SUDHL5 (cell line): Measurements from ENCODE around the gene LXN.

DNA sequence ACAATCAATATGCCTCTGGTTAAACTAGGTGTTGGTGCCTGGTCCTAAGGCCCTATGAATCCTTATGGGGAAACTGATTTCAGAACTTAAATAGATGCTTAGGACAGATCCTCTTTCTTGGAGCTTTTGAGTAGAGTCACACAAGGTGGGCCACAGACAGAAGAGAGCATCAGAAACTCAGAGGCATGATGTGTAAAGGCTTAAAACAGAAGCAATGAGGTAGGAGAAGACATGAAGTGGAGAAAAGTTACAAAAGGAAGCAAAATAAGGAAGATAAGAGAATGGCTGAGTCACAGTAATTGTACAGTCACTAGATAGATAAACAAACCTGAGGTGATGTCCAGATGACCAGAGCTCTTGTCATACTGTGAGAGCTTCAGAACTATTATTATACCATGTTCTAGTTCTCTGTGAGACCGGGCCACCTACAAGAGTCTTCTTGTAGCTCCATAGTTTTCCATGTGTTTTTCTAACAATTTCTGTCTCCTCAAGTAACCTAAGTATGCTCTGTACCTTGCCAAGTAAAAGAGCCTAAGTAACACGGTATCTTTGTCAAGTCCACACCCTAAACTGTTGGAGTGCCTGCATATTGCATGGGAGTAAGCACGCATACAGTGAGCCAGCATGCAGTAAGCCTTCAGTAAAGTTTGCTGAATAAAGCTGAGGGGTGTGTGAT is 44.5 kb upstream of the LEKR1 start:
- PRO-cap = no peak

DNA sequence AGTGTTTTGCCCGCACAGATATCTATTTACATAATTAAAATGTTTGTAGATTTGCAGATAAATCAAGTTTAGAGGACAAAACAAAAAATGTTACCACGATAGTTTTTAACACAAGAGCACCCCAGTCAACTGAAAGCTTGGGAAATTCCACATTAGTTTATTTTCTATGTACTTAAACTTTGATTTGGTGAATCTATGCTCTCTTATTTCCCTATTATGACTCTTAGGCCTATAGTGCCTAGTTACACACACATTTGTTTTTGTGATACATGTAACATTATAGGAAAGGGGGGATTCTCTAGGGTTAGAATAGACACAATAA is 8.5 kb upstream of the LEKR1 start:
- PRO-cap = no peak

GRCh38 chr3:156821841-156822354 is 4.3 kb upstream of the LEKR1 start:
- PRO-cap = no peak

DNA sequence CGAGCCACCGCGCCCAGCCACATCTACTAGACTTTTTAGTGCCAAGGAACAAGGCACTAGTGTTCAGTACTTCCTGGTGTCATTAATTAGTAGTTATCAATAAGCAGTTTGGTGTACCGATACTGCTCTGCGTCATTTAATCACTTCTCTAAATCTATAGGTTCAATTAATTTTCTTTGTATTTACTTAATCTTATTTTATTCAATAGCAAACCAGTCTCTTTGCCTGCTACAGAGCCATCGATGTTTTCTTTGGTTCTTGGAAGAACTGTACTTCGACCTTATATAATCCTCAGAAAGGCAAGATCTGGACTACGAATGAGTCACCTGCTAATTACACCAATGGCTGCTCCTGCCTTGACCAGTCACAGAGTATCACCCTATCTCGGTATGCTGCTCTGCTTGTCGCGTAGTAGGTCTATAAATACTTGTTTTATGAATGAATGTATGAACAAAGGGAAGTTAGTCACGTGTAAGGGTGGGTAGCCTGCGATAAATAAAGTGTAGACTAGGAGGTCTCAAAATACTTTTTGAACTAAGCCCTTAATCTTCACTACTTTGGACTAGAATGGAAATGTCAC is 788 bp upstream of the LEKR1 start:
- PRO-cap = no peak

DNA sequence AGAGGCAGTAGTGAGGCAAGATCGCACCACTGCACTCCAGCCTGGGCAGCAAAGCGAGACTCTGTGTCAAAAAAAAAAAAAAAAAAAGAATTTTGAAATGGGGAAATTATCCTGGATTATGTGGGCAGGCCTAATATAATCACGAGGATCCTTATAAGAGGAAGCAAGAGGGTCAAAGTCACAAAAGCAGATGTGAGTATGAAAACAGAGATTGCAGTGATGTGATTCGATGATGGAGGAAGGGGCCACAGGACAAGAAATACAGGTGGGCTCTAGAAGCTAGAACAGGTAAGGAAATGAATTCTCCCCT is 159.6 kb downstream of the LEKR1 start:
- PRO-cap = no peak

DNA sequence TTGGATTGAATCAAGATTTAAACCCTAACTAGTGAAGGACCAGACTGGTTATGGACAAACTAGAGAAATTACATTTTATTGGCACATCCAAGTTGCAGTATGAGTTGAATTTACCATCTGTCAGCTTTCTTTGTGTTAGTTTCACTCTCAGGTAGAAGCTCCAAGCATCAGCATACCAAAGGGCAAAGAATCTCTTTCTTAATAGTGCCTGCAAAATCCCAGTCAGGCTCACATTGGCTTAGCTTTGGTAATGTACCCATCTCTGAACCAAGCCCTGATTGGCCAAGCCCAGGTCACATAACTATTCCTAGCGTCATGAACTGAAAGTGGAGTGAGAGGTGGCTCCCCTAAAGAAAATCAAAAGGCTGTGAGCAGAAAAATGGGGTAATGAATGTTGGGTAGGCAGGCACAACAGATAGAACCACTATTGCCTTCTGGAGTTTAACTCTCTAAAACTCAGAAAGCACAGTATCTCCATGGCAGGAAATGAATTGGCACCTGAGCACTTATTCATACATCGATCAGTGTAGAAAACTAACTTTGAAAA is 66.8 kb downstream of the CCNL1 start:
- PRO-cap = no peak

DNA sequence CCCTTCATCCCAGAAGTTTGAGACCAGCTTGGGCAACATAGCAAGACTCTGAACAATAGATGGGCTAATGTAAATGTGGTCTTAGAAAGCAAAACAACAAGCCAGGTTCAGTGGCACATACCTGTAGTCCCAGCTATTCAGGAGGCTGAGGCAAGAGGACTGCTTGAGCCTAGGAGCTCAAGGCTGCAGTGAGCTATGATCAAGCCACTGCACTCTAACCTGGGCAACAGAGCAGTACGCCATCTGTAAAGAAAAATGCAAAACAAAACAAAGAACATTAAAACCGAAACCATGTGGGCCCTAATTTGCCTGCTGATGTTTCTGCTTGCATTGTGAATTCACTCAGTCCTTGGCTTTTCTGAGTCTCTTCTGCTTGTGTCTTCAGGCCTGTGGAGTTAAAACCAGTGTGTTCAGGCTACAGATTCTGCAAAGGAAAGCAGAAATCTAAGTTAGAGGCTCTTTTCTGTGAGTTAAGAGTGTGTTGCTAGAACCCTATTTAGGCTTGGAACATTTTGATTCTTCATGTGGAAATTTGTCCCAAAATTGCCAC is 56.6 kb downstream of the CCNL1 start:
- PRO-cap = no peak

- PRO-cap = no peak
Observed at GRCh38 chr3:157135965-157136639, 23.8 kb downstream of the CCNL1 start.

- PRO-cap = no peak
Observed at GRCh38 chr3:157147230-157148112, 12.5 kb downstream of the CCNL1 start.

- PRO-cap = bidirectional peak, plus-strand start at chr3:157160343, minus-strand start at chr3:157160147
Observed at GRCh38 chr3:157160225-157160420, 176 bp upstream of the CCNL1 start.

GRCh38 chr3:157500137-157500570 is 3.1 kb downstream of the VEPH1 start:
- PRO-cap = no peak

DNA sequence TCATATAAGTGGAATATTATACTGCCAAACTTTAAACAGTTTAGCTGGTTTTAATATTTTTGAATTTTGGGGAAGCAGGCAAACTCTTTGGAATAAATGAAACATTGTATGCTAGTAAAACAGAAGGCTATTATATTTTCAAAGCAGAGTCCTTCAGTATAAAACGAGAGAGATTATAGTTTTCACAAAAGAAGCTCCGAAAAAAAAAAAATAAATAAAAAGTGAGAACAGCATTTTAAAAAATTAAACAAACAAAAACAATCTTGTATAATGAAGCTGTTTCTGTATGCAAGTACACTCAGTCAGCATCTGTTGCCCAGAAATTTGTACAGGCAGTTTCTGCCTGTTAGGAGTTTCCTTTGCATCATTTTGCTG is 287.2 kb downstream of the SHOX2 start:
- PRO-cap = no peak

- PRO-cap = no peak
Observed at GRCh38 chr3:158019974-158020546, 86.2 kb downstream of the SHOX2 start.

DNA sequence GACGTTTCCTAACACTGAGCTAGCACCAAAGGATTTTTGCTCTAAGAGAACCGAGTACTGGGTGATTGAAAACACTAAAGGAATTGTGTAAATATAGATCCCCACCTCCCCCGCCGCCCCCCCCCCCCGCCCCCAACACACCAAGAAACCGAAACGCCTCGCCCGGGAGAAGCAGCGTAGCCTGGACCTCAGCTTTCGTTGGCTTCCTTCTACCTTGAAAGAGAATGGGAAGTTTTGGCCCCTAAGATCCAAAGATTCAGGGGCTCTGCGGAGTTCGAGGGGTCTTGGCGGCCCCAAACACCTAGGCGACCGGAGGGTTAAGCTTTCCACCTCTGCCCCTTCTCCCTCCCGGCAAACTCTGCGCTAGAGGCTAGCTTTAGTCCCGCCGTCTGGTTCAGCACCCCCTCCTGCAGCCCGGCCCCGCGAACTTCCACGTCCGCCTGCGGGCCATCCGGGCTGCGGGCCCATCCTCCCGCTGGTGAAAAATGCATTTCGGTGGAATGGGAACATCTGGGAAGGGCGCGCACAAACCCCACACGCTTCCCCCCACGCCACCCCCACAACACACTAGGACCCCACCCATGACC is 1.2 kb downstream of the SHOX2 start:
- PRO-cap = no peak

DNA sequence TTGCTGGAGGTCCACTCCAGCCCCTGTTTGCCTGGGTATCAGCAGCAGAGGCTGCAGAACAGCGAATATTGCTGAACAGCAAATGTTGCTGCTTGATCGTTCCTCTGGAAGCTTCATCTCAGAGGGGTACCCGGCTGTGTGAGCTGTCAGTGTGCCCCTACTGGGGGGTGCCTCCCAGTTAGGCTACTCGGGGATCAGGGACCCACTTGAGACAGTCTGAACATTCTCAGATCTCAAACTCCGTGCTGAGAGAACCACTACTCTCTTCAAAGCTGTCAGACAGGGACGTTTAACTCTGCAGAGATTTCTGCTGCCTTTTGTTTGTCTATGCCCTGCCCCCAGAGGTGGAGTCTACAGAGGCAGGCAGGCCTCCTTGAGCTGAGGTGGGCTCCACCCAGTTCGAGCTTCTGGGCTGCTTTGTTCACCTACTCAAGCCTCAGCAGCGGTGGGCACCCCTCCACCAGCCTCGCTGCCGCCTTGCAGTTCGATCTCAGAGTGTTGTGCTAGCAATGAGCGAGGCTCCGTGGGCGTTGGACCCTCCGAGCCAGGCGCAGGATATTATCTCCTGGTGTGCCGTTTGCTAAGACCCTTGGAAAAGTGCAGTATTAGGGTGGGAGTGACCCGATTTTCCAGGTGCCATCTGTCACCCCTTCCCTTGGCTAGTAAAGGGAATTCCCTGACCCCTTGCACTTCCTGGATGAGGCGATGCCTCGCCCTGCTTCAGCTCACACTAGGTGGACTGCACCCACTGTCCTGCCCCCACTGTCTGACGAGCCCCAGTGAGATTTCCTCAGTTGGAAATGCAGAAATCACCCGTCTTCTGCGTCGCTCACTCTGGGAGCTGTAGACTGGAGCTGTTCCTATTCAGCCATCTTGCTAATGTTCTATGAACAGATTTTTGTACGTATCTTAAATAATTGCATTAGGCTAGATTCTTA is 219.9 kb downstream of the RSRC1 start:
- PRO-cap = no peak

- PRO-cap = no peak
Observed at GRCh38 chr3:158672209-158673339, at the start of gene LXN. LXN (minus strand) TSS chr3:158672648.

DNA sequence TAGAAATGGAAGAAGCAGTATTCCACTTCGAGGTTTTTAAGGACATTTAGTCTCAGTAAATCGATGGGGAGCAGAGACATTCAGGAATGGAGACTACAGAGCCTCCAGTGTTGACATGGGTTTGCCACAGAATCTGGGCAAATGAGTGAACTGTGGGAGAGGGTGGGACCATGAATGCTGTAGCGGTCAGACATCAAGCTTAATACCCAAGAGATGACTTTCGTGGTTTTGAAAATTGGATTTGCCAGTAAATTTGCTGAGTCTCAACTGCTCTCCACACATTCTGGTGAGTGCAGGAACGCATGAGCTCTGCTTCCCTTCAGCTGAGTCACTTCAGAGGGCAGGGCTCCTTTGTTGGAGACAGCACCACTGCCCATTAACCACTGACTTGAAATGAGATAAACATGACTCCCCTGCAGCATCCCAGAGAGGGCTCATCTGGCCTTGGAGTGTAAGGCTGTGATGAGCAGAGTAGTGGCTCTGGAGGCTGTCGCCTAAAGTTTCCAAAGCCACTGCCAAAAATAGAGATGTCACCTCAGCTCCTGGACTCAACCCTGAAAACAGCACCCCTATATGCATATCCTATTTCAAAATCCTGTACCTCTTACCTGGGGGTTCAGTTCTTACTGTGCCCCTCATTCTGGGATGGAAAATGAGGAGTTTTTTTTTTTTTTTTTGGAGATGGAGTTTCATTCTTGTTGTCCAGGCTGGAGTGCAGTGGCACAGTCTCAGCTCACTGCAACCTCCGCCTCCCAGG is 22.5 kb downstream of the RARRES1 start:
- PRO-cap = no peak

DNA sequence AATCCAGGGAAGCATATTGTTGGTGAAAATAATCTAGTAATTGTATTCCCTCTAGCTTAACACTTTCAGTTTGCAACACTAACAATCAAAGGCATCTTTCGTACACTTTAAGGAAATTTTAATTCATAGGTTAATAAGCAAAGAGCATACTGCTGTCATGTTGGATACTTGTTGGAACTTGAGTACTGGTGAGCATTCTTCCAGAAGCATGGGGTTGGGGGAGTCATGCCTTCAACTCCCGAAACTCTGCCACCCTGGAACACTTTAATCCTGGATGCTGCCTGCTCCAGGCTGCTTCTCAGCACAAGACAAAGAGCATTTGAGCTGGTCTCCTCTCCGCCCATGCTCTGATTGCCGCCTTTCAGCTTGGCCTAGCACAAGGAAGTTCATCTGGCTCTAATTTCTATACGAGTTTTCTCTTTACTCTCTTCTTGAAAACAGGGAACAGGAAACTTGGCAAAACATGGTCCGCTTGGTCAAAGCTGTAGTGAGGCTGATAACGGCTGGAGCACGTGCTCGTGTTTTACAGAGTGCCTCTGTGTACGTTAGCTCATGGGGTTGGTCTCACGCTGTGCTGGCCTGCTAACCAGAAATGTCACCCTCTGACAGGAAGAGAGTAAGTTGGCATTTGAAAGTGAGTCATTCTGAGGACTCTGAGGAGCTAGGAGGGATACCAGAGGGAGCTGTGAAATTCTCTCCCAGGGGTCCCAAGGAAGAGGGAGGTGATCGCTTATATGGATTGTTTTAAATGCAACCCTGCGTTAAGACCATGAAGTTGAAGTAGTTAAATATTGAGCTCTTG is 19.2 kb downstream of the RARRES1 start:
- PRO-cap = no peak

DNA sequence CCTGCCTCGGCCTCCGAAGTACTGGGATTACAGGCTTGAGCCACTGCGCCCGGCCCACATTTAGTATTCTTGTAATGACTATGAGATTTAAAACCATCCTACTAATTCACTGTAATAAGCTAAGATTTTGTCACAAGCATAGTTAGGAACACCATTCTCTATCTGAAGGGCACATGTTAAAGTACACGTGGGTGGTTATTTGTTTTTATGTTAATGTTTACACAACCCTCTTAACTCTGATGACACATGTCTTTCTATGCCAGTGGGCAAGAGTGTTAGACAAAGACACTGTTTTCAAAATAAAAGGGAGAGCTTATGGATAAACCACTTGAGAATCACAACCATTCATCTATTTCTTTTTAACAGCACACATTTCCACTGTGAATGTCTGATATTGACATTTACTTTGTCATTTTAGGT is 178.0 kb downstream of the IQCJ-SCHIP1 start:
- PRO-cap = no peak

- PRO-cap = no peak
Observed at GRCh38 chr3:159732608-159733059, 459.6 kb downstream of the IQCJ-SCHIP1 start.